ENCODE results near the genes SELENOW, SPACA4 and NTF4.

DNA sequence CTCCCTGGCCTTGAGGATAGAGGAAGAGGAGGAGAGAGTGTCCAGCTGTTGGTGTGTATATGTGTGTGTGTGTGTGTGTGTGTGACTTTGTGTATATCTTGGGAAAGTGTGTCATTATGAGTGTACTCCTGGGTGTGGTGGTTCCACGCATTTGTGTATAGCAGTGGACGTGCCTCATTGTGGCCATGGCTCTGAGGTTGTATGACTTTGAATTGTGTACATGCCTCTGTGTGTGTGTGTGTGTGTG, 6.6 kb downstream of the EHD2 start:
- PRO-cap, 4 experiments = no peak in any of the 4 experiments
- RAMPAGE, long total RNA, 4 experiments = no peak in any of the 4 experiments

GRCh38 chr19:47750615-47751153, 5.3 kb downstream of the NOP53 start:
- PRO-cap, 4 experiments = no peak in any of the 4 experiments
- RAMPAGE, long total RNA, 4 experiments = no peak in any of the 4 experiments

DNA sequence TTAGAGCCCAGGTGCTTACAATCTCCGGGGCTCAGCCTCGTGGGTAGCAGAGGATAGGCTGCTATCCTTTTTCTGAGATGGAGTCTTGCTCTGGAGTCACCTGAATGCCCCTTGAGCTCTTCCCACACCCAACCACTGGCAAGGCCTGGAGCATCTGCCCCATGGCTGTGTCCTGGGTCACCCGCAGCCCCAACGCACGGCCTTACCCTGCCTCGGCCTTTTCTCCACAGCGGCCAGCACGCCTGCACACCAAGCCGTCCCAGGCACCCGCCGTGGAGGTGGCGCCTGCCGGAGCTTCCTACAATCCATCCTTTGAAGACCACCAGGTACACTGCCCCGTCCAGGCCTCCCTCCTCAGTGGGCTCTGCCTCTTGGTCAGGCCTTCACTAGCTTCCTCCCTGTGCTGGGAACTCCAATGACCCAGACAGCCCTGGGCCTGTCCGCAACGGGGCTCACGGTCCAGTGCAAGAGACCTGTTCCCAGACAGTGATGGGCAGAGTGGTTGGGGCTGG, 7.0 kb downstream of the NOP53 start:
- PRO-cap, 4 experiments = no peak in any of the 4 experiments
- RAMPAGE, long total RNA, 4 experiments = no peak in any of the 4 experiments

- PRO-cap, 4 experiments = peak in 4 of 4 experiments; most common plus-strand start chr19:47778677 (in 3); most common minus-strand start chr19:47778370 (in 2)
- RAMPAGE, long total RNA, 4 experiments = start-site peak on the plus strand in 4 of 4 experiments, at chr19:47778677-47778743 at its widest, 1,130 to 1,649 reads per replicate
These were observed at the start of gene SELENOW for GRCh38 chr19:47778109-47778952. Gene SELENOW (plus strand): TSS chr19:47778703.

DNA sequence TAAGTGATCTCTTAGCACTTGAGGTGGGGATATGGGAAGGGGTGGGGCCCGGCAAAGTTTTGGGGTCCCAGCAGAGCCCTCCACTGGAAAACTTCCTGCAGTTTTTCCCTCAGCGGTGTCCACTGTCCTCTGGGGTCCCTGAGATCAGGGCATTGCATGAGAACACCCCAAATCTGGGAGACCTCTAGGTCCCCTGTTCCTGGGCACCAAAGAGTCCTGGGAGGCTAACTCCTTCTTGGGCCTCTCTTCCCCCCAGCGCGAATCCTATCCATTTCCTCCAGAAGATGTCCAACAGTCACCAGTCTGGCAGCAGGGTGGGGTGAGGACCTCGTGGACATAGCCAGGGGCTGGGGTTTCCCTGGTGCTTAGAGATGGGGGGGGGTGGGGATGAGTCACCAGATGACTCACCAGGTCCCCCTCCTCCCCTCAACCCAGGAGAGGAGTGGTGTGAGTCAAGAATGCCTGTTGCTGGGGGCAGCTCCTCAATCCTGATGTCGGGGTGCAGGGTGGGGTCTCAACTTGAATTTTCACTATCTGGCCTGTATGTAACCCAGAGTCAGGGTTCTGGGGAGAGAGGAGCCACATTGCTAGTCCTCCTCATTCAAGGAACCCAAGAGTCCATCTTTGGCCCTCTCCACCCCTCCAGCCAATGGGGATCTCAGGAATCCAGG, 518 bp downstream of the EMP3 start:
- PRO-cap, 4 experiments = peak in 4 of 4 experiments; most common plus-strand start position 434 of the sequence (in 2); most common minus-strand start position 338 of the sequence (in 4)
- RAMPAGE, long total RNA, 4 experiments = no peak in any of the 4 experiments

DNA sequence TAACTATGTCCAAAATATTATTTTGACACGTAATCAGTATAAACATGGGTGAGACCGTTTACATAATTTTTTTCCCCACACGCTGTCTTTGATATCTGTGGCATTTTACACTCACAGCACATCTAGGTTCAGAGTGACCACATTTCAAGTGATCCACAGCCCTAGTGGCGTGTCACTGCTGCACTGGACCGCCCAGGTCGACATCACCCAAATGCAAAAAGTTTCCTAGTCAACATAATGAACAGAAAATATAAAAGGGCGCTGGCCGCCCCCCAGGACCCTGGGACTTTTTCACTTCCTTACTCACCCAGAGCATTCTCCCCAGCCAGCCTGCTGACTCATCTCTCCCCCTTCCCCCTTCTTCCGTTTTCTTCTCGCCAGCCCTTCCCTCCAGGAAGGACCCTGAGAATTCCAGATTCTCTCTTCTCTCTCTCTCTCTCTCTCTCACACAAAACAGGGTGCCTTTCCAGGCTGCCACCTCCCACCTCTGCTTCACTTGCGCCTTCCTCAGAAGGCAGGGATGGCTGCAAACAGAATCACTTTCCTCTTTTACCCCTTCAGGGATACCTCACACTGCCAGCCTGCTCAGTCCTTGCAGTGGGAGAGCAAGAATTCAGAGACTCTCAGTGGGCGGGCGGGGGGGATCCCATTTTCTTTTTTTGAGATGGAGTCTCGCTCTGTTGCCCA, 21.0 kb upstream of the GRWD1 start:
- PRO-cap, 4 experiments = no peak in any of the 4 experiments
- RAMPAGE, long total RNA, 4 experiments = no peak in any of the 4 experiments

GRCh38 chr19:48501406-48502013, 10.1 kb downstream of the LMTK3 start:
- PRO-cap, 4 experiments = peak in 2 of 4 experiments; most common plus-strand start chr19:48501719 (in 2)
- RAMPAGE, long total RNA, 4 experiments = start-site peak on the minus strand in 1 of 4 experiments, at chr19:48501846-48501948 at its widest, 6 reads per replicate

GRCh38 chr19:48502014-48502721, 9.5 kb downstream of the LMTK3 start:
- PRO-cap, 4 experiments = no peak in any of the 4 experiments
- RAMPAGE, long total RNA, 4 experiments = no peak in any of the 4 experiments

DNA sequence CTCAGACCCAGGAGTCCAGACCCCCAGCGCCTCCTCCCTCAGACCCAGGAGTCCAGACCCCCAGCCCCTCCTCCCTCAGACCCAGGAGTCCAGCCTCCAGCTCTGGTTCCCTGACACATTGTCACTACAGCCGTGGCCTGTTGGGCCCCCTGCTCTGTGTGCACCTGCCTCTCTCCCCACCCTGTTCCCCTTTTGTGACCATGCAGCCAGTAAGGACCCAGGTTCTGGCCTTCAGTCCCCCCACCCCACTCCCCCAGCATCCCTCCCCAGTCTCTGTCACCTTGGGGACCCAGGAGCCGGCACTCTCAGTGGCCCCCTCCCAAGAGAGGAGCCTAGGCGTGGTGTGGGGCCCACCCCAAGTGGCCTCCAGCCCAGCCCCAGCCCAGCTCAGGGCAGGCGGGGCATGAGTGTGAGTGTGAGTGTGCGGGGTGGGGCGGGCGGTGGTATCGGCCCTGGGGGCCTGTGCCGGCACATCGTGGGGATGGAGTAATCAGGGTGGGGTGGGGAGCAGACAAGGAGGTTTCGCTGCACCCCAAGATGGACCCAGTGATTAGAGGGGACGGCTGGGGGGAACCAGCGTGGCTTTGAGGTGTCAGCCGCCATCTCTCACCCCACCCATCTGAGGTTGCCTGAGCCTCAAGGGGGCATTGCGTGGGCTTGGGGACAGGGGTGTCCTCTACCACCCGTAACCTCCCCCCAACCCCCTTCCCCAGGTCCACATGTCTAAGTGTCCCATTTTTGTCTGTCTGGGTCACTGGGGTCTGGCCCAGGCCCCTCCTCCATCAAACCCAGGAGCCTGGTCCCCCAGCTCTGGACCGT, 7.1 kb upstream of the SULT2B1 start:
- PRO-cap, 4 experiments = no peak in any of the 4 experiments
- RAMPAGE, long total RNA, 4 experiments = no peak in any of the 4 experiments

- PRO-cap, 4 experiments = peak in 2 of 4 experiments; most common plus-strand start chr19:48589077 (in 1); most common minus-strand start chr19:48588990 (in 1)
- RAMPAGE, long total RNA, 4 experiments = no peak in any of the 4 experiments
These were observed 17.4 kb upstream of the SPACA4 start for GRCh38 chr19:48588787-48589962.

- PRO-cap, 4 experiments = no peak in any of the 4 experiments
- RAMPAGE, long total RNA, 4 experiments = no peak in any of the 4 experiments
These were observed at the start of gene SPACA4 for GRCh38 chr19:48606323-48607412. Gene SPACA4 (plus strand): TSS chr19:48606742.

DNA sequence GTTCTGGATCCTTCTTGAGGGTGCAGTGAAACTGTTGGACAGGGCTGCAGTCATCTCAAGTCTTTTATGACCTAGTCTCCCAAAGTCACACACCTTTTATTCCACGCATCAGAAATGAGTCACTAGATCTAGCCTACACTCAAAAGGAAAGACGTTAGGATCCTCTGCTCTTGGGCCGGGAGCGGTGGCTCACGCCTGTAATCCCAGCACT, 3.6 kb upstream of the CA11 start:
- PRO-cap, 4 experiments = no peak in any of the 4 experiments
- RAMPAGE, long total RNA, 4 experiments = no peak in any of the 4 experiments

DNA sequence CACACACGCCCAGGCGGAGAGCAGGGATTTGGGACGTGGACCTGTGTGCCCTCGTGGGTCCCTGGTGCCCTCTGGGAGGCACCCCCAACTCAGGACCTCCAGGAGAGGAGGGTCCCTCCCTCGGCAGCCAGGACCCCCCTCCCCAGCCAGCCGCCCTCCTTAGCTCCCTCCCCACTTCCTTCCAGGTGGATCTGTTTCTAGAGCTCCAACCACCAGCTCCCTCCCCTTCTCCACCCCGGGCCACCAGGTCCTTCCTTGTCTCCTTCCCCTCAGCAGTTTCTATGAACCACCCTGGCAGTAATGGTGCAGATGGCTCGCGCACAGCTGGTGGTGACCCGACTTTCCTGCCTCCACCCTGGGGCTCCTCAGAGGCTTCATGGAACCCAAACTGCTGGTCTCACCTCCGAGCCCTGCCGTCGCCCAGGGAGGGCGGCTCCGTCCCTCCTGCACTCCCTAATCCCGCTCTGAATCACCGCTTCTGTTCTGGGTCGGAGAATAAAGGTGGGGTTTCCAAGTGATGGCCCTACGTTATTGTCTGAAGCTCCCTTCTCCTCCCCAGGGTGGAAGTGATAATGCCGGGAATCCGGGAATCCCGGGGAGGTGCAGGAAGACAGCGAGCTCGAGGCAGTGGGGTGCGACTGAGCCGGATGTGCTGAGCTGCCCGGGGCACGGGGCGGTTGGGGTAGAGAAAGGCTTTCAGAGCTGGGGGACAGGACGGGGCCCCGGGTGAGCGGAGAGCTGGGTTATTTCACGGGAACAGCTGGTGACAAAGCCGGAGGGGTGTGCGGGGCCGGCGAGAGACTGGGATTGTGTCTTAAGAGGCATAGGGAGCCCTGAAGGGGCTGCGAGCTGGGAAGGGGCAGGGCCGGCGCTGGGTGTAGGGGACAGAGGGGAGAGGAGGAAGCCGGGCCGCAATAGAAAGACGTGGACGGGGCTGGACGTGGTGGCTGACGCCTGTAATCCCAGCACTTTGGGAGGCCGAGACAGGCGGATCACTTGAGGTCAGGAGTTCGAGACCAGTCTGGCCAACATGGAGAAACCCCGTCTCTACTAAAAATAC, 691 bp downstream of the FUT2 start:
- PRO-cap, 4 experiments = peak in 4 of 4 experiments; most common plus-strand start position 616 of the sequence (in 2); most common minus-strand start position 455 of the sequence (in 1)
- RAMPAGE, long total RNA, 4 experiments = no peak in any of the 4 experiments

DNA sequence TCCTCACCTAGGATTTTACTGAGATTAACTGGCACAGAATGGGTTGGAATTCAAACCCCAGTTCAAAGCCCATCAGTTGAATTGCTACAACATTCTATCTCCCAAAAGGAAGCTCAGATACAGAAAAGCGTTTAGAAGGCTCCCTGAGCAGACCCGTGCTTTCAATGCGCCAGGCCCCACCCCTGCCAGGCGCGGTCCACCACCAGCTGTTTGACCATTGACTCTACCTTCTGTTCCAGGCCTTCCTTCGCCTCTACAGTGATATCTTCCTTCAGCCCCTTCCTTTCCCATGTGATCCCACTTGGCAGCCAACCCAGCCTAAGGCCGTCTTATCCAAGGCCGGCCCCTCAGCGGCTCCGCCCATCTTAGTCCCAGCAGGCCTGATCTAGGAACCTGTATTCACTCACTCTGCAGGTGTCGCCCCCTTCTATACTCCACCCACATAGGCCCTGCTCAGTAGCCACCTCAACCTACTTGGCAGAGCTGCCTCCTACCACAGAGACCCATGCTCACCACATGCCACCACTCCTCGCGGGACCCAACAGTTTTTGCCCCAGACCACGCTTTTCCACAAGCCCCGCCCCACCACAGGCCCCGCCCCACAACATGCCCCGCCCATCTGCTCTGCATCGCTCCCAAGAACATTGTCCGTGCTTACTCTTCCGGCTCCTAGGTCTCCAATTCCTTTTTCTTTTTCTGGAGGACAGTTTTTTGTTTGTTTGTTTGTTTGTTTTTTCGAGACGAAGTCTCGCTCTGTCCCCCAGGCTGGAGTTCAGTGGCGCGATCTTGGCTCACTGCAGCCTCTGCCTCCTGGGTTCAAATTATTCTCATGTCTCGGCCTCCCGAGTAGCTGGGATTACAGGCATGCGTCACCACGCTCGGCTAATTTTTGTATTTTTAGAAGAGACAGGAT, 2.9 kb downstream of the RASIP1 start:
- PRO-cap, 4 experiments = peak in 1 of 4 experiments; most common minus-strand start position 291 of the sequence (in 1)
- RAMPAGE, long total RNA, 4 experiments = no peak in any of the 4 experiments

- PRO-cap, 4 experiments = no peak in any of the 4 experiments
- RAMPAGE, long total RNA, 4 experiments = no peak in any of the 4 experiments
These were observed 609 bp downstream of the FGF21 start for GRCh38 chr19:48755739-48756526.

GRCh38 chr19:48794777-48795968, 15.7 kb downstream of the BCAT2 start:
- PRO-cap, 4 experiments = no peak in any of the 4 experiments
- RAMPAGE, long total RNA, 4 experiments = no peak in any of the 4 experiments

GRCh38 chr19:48895781-48896684, 2.5 kb downstream of the TULP2 start:
- PRO-cap, 4 experiments = peak in 4 of 4 experiments; most common plus-strand start chr19:48896469 (in 1); most common minus-strand start chr19:48896143 (in 4)
- RAMPAGE, long total RNA, 4 experiments = no peak in any of the 4 experiments

DNA sequence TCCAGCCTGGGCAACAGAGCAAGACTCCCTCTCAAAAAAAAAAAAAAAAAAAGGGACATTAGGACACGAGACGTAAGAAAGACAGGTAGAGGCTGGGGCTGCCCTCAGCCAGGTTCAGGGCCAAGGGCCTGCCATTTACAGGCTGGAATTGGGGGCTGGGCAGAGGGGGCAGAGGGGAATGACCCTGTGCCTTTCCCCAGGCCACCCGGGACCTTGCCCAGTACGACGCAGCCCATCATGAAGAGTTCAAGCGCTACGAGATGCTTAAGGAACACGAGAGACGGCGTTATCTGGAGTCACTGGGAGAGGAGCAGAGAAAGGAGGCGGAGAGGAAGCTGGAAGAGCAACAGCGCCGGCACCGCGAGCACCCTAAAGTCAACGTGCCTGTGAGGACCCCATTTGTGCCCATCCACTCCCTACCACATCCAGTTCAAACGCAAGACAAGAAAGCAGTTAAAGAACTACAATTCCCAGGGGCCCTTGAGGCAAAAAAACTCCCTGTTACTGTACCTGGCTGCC, 12.8 kb downstream of the NUCB1 start:
- PRO-cap, 4 experiments = peak in 3 of 4 experiments; most common plus-strand start position 316 of the sequence (in 3)
- RAMPAGE, long total RNA, 4 experiments = no peak in any of the 4 experiments

GRCh38 chr19:48967231-48967390, 2.0 kb downstream of the FTL start:
- PRO-cap, 4 experiments = no peak in any of the 4 experiments
- RAMPAGE, long total RNA, 4 experiments = no peak in any of the 4 experiments

DNA sequence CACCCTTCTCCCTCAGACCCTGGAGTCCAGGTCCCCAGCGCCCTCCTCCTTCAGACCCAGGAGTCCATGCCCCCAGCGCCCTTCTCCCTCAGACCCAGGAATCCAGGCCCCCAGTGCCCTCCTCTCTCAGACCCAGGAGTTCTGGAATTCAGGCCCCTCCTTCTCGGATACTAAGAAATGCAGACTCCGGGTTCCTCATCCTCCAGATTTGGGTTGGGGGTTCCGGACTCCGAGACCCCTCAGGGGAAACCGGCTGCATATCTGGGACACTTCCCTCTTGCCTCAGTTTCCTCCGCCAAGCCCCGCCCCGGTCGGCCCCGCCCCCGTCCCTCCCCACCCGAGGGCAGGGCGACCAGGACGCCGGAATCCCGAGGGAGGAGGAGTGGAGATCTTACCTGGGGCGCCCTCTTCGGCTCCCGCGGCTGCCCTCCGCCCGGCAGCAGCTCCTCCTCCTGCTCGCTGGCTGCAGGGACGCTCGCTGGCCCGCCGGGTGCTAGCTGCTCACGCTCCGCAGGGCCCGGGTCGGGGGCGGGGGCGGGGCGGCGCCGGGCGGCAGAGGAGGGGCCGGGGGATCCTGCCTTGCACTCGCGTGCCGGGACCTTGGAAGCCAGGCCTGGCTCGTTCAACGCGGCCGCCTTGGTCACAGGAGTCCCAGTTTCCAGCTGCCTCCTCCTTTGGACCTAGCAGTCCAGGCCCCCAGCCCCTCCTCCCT, at the start of gene NTF4:
Gene NTF4 (minus strand): TSS at position 263 of the 712 bp plus-strand sequence.
- PRO-cap, 4 experiments = no peak in any of the 4 experiments
- RAMPAGE, long total RNA, 4 experiments = no peak in any of the 4 experiments

Measured in spleen (tissue), 7 donors.